Frontal cortex (tissue), 2 donors: ENCODE data around the genes PIP4K2A, OTUD1 and ARHGAP21.

DNA sequence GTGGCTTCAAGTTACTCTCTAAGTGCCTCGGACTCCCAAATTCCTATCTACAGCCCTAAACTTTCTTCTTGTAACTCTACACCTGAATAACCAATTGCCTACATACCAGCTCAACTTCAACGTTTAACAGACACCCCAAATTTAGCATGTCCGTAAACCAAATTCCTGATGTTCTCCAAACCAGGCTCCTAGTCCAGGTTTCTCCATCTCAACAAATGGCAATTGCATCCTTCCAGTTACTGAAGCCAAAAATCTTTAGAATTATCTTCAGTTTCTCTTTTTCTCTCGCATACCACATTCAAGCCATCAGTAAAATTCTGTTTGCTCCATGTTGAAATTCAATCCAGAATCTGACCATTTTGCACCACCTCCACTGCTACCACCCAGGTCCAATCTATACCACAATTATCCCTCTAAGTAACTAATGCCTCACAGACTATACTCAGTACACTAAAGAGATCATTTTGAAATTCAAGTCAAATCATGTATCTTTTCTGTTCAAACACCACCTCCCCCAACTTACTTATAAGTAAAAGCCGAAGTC, 3.6 kb downstream of the DNAJC1 start:
- RAMPAGE, long total RNA: no peak

DNA sequence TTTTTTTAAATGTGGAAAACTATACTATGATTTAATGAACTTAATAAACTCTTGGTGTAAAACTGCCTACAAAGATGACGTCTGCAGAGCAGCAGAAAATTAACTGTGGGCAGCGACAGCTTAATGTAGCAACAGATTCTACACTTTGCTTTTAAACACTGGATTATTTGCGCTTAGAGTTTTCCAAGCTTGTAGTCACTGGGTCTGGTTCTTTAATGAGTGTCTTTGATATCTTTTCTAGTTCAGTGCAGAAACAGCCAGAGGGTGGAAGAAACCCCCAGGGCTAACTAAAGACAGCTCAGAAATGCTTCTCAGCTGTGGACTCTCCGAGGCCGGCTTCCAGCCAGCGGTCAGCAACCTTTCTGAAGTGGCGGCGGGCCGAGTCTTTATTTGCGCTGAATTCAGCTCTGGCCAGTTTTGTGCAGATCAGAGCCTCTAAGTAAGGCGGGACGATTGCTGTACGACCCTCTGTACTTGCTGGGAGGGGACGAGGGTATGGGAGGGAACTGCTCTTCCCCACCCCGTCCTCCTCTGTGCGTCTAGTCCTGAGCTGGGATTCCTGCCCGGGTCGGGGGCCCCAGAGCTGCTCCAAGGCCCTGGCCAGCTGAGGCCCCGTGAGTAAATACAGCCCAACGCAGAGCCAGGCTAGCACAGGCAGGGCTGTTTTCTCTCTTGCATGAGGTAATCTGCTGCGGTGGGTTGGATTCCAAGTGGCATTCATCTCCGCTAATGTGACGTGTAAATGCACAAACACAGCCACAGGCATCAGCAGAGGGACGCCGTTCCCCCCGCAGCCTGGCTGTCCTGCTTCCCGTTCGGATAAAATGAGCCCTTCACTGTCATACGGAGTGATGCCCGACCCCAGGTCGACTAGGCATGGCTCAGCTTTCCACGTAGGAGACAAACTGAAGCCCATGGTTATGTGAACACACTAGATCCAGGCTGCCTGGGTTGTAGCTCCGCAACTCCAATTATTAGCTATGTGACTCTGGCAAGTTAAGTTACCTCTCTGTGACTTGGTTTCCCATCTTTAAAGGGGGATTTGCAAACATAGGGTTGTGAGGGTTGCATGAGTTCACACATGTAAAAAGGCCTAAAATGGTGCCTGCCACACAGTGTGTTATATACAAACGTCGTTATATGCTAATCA, 159.7 kb downstream of the PIP4K2A start:
- RAMPAGE, long total RNA: no peak

- RAMPAGE, long total RNA: no peak
Observed at GRCh38 chr10:22572617-22573699, 141.4 kb downstream of the PIP4K2A start.

- RAMPAGE, long total RNA: no peak
Observed at GRCh38 chr10:22615666-22616661, 98.4 kb downstream of the PIP4K2A start.

DNA sequence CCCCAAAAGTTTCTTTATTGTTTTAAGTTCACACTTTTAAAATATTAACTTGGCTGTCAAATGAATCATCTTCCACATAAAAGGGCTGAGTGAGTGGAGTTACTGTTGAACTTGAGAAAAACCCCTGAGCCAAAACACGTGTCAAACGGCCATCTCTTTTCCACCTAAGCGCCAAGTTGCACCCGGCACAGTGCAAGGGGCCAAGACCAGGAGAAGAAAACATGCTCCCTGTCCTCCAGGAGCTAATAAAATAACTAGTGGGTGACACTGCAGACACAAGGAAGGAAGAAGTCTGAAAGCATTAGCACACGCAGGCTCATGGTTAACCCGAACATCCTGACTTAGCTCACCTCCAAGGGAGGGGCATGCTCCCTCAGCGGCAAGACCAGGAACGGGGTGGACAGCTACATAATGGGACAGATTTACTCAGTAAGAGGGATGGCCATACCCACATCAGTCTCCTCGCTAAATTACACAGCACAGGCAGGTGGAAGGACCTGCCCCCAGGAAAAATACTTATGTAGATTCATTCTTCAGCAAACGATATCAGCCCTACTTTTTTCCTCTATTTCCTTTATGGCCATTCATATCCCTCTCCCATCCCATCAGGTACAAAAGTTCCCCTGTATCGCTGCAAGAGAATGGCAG, 64.9 kb downstream of the PIP4K2A start:
- RAMPAGE, long total RNA: no peak

- RAMPAGE, long total RNA: no peak
Observed at GRCh38 chr10:22666457-22667032, 47.8 kb downstream of the PIP4K2A start.

DNA sequence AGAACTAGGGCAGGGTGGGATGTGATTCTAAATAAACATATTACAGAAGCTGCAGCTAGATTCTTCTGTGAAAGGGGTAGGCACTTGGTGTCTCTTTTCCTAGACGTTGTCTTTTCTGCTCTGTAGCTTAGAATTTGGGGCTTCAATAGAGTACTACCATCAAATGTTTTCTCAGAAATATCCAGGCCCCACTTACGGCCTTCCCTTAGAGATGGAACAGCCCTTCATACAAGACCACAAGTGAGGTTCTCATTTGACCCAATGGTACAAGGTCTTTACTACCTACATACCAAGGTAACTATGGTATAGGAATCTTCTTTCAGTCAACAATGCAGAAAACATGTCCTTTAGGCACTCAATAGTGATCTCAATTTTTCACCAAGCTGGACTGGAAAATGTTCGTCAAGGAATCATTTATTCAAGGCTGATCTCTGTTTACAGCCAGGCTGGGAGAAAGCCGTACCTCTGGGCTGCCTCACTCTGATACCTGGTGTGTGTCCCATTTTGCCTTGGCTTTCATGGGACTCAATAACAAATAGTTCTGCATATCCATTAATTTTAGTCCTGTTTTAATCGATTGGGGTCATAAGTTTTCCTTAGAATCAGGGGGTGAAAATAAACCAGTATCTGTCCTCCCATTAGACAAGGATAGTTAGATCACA, 21.7 kb downstream of the PIP4K2A start:
- RAMPAGE, long total RNA: no peak

DNA sequence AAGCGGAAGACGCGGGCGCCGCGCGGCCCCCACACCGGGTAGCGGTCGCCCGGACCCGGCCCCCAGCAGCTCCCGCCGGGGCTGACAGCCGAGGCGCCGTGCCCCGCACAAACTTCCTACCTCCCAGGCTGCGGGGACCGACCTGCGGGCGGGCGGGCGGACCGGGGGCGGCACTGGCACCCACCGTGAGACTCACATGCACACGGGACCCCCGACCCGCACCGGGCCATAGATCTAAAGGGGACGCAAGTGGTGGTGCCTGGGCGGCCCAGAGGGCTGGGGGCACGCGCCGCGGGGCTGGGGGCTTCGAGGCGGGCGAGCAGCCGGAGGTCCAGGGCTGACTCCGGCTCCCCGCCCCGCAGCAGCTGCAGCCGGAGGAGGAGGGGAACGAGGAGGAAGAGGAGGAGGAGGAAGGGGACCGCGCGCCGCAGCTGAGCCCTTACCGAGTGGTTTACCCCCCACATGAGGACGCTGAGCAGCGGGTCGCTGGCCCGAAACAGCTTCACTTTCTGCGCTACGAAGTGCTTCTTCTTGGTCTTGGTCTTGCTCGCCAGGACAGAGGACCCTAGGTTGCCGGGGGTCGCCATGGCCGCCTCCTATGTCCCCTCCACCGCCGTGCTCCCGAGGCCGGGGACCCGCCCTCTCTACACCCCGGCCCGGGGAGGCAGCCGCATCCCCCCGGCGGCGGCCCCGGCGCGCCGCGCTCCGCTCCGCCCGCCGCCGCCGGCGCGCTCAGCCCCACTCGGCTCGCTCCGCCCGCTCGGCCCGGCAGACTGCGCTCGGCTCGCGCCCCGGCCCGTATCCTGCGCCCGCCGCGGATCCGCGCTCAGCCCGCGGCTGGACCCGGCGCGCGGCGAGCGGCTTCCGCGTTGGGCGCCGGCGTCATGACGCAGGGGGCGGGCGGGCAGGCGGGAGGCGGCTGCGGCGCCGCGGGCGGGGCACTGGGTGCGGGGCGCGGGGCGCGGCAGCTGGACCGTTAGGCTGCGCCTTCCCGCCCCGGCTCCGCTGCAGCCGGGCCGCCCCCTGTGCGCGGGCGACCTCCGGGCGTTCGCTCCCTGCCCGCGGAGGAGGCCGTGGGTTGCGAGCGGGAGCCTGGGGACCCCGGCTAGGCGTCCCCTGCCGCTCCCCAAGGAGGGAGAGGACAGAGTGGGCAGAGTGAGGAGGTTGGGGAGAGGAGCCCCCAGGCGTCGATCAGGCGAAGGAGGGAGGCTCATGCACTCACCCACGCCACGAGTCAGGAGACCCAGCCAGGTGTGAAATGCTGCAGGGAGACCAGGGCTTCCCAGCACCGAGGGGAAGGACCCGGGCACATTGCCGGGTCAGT, at the start of gene PIP4K2A:
TSS of gene PIP4K2A (minus strand) at position 839 of the 1,324 bp plus-strand sequence.
- RAMPAGE, long total RNA: no peak

DNA sequence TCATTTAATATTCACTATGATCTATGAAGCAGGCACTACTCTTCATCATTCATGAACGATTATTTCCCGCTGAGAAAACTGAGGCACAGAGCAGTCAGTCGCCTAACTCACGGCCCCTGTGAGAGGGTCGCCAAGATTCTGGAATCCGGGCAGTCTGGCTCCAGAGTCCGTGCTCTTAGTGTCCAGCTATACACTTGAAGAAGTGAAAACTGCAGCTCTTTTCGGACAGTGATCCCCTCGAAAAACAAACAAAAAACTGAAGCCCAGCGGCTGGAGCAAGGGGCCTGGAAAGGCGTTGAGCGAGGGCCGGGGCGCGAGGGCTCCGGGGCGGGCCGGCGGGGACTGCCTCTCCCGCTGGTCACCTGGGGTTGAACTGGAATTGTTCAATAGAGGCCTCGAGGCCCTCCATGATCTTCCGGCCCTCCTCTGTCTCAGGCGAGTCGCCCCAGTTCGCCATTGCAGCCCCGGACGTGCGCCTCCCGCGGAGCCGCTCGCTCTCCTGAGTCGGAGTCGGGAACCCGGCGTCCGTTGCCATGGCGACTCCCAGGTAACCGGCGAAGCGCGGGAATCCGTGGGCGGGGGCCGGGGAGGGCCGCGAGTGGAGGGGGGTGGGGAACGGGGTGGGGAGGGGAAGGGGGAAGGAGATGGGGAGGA, 926 bp downstream of the C10orf67 start:
- RAMPAGE, long total RNA: no peak

DNA sequence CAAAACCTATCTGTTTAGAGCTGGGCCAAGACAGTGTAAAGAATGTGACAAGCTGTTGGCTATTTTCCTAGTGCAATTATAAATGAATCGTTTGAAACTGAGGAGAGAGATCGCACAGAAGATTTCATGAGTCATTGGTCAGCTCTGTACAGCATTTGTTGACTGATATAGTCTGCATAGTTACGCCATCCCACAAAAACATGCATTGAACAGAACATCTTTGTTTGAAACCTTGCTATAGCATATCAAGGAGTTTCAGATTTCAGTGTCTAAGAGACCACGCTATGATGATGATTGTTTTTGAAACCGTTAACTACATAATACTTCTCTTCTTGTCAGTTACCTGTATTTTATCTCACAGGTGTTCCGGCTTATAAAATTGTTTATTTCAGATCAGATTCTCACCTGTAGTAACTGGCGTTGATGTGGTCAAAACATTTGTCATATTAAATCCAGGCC, 1.3 kb upstream of the C10orf67 start:
- RAMPAGE, long total RNA: no peak

GRCh38 chr10:23432118-23433154, 6.4 kb upstream of the OTUD1 start:
- RAMPAGE, long total RNA: no peak

- RAMPAGE, long total RNA: no peak
Observed at GRCh38 chr10:23438575-23439603, at the start of gene OTUD1. Gene OTUD1 (plus strand): TSS chr10:23439075.

DNA sequence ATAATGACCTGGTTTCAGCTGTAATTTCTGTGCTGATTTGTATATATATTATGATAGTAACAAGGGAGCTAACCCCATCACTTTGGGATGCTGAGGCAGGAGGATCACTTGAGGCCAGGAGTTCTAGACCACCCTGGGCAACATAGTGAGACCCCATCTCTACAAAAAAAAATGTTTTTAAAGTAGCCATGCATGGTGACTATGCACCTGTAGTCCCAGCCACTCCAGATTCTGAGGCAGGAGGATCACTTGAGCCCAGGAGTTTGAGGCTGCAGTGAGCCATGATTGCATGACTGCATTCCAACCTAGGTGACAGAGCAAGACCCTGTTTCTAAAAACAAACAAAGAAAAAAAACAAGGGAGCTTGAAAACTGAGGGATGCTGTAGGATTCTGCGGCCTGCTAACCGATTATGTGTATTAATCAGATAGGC, 4.9 kb downstream of the KIAA1217 start:
- RAMPAGE, long total RNA: no peak

- RAMPAGE, long total RNA: no peak
Observed at GRCh38 chr10:24382890-24384381, 174.5 kb downstream of the KIAA1217 start.

DNA sequence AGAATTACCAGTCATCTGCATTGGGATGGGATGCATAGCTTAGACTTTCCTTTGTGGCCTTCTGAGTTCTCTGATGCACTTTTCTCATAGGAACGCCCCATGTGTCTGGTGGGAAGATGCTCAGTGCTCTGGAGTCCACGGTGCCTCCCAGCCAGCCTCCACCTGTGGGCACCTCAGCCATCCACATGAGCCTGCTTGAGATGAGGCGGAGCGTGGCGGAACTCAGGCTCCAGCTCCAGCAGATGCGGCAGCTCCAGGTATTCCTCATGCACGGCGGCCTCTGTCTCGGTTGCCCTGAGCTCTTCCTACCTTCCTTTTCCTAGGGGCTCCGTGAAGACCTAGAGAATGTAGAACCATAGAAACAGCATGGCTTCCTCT, 222.4 kb downstream of the ARHGAP21 start:
- RAMPAGE, long total RNA: no peak

GRCh38 chr10:24543233-24544201, 180.2 kb downstream of the ARHGAP21 start:
- RAMPAGE, long total RNA: no peak

GRCh38 chr10:24585292-24585772, 138.4 kb downstream of the ARHGAP21 start:
- RAMPAGE, long total RNA: no peak

- RAMPAGE, long total RNA: no peak
Observed at GRCh38 chr10:24723576-24724095, at the start of gene ARHGAP21. Gene ARHGAP21 (minus strand): TSS chr10:24723887.

- RAMPAGE, long total RNA: no peak
Observed at GRCh38 chr10:24724759-24725157, 1.1 kb upstream of the ARHGAP21 start.

- RAMPAGE, long total RNA: no peak
Observed at GRCh38 chr10:24851400-24852261, 100.8 kb downstream of the PRTFDC1 start.